Occipital lobe (tissue), 2 donors: ENCODE measurements around the gene MAP2K6.

GRCh38 chr17:67909286-67909784, 84.0 kb downstream of the BPTF start:
- RAMPAGE, long total RNA = no peak

- RAMPAGE, long total RNA = no peak
These were observed 51.7 kb upstream of the AMZ2 start for GRCh38 chr17:68195984-68196785.

GRCh38 chr17:68199677-68200131, 48.1 kb upstream of the AMZ2 start:
- RAMPAGE, long total RNA = no peak

DNA sequence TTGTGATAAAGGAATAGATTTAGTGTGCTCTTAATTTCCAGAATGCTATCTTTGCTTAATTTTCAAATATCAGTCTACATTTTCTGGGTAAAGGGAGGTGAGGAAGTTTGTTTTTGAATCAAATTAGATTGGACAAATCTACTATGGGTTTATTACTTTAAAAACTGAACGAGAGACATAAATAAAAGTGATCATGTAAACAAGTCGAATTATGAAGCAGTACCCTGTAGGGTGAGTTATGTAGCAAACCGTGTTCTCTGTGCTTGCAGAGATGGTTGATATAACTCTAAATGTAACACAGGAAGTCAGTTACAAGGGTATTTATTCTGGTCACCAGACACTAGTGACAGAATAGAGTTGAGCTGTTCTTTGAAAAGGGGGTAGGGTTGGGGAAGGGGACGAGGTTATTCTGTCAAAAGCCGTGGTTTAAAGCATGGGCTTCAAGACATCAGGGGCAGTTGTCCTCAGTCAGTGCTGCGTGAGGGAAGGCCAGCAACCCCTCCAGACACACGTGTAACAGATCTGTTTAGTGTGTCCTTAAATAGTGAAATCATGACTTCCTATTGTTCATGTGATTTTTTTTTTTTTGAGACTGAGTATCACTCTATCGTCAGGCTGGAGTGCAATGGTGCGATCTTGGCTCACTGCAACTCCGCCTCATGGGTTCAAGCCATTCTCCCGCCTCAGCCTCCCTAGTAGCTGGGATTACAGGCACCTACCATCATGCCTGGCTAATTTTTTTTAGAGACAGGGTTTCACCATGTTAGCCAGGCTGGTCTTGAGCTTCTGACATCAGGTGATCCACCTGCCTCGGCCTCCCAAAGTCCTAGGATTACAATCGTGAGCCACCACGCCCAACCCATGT, 5.6 kb downstream of the AMZ2 start:
- RAMPAGE, long total RNA = no peak

- RAMPAGE, long total RNA = no peak
These were observed 4.7 kb downstream of the ARSG start for GRCh38 chr17:68295971-68296497.

- RAMPAGE, long total RNA = no peak
These were observed 10.1 kb downstream of the ARSG start for GRCh38 chr17:68301248-68302040.

DNA sequence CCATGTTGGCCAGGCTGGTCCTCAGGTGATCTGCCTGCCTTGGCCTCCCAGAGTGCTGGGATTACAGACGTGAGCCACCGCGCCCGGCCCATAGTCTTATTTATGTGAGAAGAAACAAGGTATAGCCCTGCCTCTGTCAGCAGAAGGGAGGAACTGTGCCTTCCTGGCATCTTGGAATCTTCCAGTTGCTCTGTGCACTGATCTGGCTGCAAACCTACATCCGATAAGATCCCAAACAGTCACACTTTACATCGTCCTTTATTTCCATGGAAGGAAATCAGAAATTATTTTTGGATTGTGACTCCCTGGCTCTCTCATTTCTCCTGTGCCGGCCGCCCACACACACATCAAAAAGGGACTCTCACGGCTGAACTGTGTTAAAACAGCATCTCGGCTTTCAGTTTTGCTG, 23.3 kb downstream of the WIPI1 start:
- RAMPAGE, long total RNA = no peak

- RAMPAGE, long total RNA = no peak
These were observed 20.8 kb downstream of the FAM20A start for GRCh38 chr17:68580200-68580916.

DNA sequence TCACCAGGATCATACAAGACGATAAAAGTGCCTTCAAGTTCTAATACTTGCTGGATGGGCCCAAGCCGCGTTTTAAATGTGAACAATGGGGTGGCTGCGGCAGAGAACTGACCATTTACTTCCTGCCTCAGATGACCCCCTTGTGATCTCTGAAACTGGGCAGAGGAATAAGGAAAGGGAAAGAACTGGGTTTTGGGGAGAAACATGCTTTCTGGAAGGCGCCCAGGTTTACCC, 1.7 kb downstream of the FAM20A start:
- RAMPAGE, long total RNA = no peak

GRCh38 chr17:68641554-68642315, 40.6 kb upstream of the FAM20A start:
- RAMPAGE, long total RNA = no peak

DNA sequence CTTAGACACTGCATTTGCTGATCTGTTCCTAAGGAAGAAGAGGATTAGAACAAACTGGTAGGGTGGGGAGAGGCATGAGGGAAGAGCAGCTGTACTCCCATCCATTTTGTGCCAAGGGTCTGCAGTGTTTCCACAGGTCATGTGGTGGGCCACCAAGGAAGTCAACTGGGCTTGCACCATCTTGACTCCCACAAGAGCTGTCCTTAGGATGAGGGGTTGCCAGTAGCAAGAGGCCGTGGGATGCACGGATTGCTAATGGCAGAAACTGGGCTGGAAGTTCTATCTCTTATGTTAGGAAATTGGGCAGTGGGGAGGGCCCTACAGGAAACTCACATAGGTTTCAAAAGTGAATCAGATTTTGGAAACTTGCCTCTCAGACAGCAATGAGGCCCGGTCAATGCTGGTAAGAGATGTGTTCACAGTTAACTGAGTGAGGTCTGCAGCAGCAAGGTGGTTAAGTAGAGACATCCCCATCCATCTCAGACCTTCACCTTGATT, 164.8 kb downstream of the ABCA8 start:
- RAMPAGE, long total RNA = no peak

DNA sequence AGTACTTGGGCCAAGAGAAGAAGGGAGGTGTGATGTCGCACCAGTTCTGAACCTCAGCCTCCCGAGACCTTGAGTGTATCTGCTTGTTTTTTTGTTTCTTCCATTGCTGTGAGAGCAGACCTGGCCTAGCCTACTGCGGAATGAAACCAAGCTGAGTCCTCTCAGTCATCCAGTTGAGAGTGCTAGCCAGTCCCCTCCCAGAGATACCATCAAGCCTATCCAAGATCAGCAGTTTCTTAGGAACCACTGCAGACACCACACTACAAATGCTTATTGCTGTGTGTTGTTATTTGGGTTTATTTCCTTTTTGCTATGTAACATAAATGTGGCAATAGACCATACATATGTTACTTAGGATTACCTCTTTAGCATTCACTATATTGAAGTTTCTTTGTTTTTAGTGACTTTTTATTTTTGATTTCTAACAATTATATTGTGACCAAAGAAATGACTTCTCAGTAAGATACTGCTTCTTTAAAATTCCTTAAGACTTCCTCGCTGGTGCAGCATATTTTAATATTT, 4.2 kb downstream of the ABCA8 start:
- RAMPAGE, long total RNA = no peak

DNA sequence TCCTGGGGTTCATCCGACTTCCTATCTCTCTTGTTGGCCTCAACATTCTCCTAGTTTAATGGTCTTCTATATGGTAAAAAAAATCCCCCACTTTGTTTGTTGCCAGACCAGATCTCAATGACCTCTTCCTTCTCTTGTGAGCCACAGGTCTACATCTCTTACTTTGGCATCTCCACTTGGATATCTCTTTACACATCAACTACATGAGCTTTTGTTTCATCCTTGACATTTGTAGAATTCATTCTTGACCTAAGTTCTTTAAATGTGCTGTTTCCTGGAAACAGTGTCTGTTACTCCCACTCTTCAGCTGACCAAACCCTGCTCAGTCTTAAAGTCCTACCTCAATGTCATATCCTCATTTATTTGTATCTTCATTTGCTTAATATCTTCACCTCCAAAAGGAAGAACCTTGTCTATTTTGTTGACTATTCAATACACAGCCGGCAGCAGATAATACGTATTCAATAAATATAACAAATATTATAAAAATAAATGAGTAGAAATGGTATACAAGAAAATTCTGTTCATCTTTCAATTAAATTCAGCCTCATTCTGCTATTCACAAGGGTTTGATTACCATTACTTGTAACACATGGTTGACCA, 9.4 kb upstream of the ABCA6 start:
- RAMPAGE, long total RNA = no peak

DNA sequence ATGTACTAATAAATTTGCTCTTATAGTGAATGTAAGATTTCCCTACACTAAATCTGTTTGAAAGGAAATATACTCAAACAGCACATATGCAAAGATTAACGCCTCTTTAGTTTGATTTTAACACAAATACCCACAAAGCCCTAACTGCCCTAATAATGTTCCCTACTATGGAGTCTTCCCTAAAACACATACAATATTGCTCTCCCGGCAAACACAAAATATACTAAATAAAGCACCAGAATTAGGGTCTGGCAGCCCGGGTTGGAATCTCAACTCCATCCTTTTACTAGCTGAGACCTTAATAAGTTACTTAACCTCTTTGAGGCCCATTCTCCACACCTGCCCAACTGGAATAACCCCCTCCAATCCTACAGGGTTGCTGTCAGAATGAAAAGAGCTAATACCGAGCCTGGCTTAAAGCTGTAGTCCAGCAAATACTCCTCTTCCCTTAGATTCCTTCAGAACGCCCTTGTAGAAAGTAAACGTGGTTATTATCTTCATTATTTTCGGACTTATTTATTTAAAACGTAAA, 1.0 kb downstream of the ABCA5 start:
- RAMPAGE, long total RNA = no peak

- RAMPAGE, long total RNA = no peak
These were observed at the start of gene MAP2K6 for GRCh38 chr17:69414313-69415336. MAP2K6 (plus strand) TSS chr17:69414697.

GRCh38 chr17:69485072-69485644, 70.7 kb downstream of the MAP2K6 start:
- RAMPAGE, long total RNA = no peak

DNA sequence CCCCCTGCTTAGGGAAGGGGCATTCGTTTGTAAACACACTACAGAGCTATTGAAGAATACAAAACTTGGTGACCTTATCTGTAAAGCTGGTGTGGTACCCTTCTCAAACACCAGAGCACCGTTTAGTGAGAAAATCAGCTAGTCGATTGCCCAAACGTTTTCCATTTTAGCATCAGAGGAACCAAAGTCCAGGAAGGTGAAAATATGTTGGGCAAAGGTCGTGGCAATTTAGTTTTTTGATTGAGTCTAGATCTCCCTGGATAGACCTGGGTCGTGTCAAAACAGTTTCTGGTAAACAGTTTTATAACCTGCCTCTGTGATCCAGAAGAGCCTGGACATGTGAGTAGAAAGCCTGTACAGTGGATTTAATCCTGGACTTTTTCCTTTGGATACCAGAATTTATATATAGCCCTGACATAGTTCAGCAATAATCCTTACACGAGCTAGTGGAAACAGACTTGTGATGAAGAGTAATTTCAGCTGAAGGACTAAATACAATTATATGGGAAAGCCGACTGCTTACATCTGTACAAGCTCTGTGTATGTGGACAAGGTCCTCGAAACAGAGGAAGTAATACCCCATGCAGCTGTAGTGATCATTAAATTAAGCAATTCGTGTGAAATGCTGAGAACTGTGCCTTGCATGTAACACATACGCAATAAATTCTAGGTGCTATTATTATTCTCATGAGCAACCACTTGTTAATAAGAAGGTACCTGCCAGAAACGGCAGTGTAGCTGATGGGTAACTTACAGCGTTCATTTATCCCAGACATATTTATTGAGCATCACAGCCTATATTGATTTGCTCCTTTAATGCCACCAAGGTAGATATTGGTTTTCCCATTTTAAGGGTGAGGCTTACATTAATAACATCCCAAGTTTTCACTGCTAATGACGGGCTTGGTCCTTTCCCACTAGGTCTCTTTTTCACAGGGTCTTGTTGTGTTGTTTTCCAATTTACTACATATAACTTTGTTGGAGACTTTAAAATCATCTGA, 72.6 kb downstream of the MAP2K6 start:
- RAMPAGE, long total RNA = no peak

DNA sequence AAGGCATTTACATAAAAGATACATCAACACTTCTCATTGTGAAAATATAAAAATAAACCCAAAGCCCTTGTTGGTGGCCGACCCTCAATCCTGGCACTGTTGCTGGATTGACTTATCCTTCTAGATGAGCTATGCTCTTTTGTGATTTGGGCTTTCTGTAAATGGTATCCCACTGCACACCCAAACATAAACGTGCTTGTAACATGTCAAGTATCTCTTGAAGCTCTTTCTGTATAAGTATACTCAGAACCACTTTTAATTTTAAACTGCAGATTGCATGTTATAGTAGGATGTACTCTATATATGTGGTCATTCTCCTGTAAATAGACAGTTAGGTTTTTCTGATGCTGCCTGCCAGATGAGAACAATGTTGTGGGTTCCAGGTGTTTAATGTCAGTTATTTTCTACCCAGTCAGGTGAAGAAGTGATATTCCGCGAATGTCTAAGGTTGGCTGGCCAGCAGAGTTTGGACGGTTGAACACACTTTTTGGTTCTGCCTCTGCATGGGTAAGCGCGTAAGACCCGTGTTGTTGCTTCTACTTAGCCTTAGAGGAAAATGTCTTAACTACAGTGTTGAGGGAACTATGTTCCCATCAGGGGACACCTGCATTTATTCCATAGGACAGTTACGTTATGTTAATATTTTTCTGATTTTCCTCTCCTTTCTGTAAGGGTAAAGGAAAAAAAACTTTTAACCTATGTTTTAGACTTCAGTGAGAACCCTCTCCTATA, 162.5 kb downstream of the MAP2K6 start:
- RAMPAGE, long total RNA = no peak

- RAMPAGE, long total RNA = no peak
These were observed 833.3 kb upstream of the SOX9 start for GRCh38 chr17:71287367-71288024.

- RAMPAGE, long total RNA = no peak
These were observed 154.5 kb upstream of the SOX9 start for GRCh38 chr17:71966196-71966850.